HEK293 (cell line): ENCODE results near the gene SLC18A3.

DNA sequence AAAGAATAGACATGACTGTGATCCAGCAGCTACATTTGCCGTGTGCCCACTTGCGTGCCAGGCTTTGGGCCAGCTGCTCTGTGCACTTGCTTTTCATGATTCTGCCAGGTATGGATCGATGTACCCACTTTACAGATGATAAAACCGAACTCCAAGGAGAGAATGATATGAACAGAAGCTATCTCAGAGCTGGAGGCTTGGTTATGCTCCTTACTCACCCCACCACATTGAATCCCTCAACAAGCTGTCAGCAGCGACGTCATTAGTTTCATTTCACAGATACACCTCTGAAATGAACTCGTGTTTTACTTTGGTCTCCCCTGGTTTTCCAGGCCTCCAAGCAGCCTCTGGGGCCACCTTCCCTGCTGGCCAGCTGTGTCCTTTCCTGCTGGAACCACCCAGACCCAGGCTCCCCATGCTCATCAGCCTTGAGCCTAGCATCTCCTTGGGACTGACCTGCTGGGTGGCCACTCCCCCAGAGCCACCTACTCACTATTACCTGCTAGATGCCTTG, 11.9 kb upstream of the WDFY4 start:
- PRO-cap: no peak
- RRBS, 2 experiments: no CpG with 5 or more reads among the region's 7 CpGs

DNA sequence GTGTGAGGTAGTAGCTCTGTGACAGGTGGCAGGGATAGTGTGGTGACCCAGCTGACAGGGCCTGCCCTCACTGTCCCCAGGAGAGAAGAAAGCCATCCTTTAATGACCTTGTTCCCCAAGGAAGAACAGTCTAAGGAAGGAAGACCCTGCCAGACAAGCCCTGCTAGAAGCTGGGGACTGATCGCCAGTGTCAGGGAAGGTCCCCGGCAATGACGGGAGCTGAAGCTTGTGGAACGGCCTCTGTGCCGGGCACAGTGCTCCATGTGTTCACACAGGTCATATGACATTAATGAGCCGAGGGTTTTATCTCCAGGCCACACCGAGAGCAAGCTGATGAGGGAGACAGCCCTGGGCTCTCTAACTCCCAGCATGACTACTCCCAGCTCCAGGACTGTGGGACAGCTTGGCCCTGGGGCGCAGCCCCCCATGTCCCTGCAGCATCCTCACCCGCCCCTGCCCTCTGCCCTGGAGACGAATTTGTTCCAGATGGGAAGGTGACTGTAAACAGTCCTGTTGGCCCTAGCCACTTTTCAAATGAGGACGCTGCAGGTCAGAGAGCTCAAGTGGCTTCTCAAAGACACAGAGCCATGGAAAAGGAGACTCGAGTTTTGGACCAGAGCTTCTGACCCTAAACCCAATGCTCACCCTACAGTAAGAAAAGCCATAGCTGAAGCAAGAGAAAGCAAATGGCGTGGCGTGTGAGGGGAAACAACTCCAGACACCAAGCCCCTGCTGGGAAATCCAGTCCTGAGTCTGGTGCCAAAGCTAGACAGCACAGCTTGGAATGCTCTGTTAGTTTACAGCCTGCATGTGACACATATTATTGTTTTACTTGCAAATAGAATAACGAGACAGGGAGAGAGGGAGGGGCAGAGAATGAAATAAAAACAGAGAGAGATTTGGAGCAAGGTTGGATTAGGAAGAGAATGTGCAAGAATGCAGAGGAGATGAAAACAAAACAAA, 69.3 kb upstream of the LRRC18 start:
- PRO-cap: no peak
- RRBS, 2 experiments: no CpG with 5 or more reads among the region's 15 CpGs

- PRO-cap: no peak
- RRBS, 2 experiments: no CpG with 5 or more reads among the region's 3 CpGs
Measured at GRCh38 chr10:49362421-49362744, 33.5 kb downstream of the DRGX start.

DNA sequence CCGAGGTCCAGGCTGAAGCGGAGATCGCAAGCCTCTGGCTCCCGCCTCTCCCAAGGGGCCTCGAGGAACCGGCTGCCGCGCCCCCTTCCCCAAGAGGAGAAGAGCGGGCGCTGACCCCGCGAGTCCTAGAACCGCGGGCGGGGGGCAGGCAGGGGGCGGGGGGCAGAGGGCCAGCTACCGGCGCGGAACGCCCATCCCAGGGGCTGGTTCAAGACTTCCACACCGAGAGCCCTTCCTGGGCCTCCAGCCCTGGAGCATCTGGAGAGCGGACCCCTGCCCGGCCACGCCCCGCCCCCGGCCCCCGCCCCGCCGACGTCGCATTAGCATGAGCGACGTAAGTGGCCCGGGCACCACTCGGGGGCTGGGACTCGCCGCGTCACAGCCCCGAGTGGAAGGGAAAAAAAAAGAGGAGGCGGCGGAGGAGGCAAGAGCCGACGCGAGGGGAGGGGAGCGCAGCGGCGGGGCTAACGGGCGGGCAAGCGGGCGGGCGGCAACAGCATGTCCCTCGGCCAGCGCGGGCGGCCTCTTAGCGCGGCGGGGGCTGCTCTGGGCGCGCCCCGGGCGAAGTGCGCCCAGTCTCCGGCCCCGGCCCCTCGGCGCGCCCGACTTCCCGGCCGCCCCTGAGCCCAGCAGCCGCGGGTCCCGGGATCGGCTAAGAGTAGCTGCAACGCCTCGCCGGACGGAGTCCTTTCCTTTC, at the start of gene SLC18A3:
SLC18A3 (plus strand) TSS at position 427 of the 697 bp plus-strand sequence.
- PRO-cap: no peak
- RRBS, 2 experiments: 7 to 20% methylated on average over 15 of the region's 80 CpGs

GRCh38 chr10:49941295-49941707, 526 bp downstream of the PARG start:
- PRO-cap: bidirectional peak, plus-strand start at chr10:49941603, minus-strand start at chr10:49941546
- RRBS, 2 experiments: no CpG with 5 or more reads among the region's 28 CpGs

- PRO-cap: no peak
- RRBS, 2 experiments: no CpG with 5 or more reads among the region's 3 CpGs
Measured at GRCh38 chr10:50374245-50375456, 123.3 kb upstream of the ASAH2 start.

- PRO-cap: no peak
- RRBS, 2 experiments: no CpG with 5 or more reads among the region's 5 CpGs
Measured at GRCh38 chr10:50403239-50403845, 152.0 kb upstream of the ASAH2 start.

GRCh38 chr10:50582517-50583236, 41.1 kb downstream of the SGMS1 start:
- PRO-cap: no peak
- RRBS, 2 experiments: no CpG with 5 or more reads among the region's 5 CpGs

DNA sequence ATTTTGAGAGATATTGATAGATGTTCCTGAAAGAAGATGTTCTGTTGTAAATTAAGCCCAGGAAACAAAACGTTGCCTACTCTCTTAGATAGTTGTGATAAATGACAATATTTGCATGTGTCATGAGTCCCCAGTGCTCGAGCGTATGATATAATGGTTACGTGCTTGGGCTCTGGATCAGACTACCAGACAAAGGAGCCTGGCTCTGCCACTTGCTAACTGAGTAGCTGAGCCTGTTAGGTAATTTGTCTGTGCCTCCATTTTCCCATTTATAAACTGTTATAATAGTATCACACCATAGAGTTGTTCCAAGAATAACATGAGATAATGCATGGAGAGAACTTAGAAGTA, 1.8 kb downstream of the A1CF start:
- PRO-cap: no peak
- RRBS, 2 experiments: no CpG with 5 or more reads among the region's 4 CpGs

DNA sequence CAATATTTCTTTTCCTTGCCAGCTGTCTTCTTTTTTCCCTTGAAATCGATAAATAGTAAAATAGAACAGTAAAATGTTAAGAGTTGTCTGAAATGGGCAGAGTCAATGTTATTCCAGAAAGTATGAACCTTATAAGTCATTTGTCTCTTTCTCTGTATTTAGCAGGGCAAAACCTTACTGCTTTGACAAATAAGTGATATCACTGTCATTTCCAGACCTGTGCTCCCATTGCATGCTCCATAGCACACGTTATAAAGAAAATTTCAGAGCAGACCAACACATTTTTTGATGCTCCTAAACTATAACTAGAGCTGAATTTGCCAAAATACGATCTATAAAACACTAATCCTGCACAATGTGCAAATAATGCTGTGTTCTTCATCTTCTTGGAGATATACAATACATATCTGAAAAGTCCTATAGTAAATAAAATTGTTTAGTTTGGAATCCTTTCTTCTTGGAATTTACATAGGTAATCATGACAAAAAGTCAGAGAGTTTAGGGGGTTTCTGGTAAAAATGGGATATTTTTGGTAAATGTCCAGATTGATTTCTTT, 1.1 kb downstream of the A1CF start:
- PRO-cap: no peak
- RRBS, 2 experiments: no CpG with 5 or more reads among the region's 3 CpGs

- PRO-cap: bidirectional peak, plus-strand start at chr10:50991185, minus-strand start at chr10:50991156
- RRBS, 2 experiments: no CpG with 5 or more reads among the region's 34 CpGs
Measured at GRCh38 chr10:50991081-50991511, 83.2 kb upstream of the PRKG1 start.

DNA sequence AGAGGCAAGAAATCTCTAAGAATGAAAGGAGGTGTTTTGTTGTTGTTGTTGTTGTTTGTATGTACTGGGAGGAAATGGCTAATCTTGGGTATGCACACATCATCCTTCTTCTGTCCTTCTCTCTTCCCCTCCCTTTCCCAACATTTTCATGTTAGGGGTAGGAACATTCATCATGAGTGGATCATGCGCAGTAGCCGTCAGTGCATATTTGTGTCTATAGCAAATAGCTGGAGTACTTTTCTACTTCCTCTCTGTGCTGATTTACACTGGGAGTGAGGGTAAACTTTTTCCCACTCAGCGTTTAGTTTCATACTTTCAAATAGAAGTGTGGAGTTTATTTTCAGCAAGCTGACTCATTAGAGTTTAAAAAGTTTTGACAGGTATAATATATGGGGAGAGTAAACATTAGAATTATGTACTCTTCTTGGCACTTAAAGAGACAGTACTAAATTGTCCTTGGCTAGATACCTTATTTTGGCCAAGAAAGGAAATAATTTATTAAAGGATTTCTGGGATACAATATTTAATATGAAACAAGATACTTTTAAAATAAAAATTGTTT, 80.4 kb upstream of the PRKG1 start:
- PRO-cap: unidirectional peak, minus-strand start at position 142 of the sequence
- RRBS, 2 experiments: no CpG with 5 or more reads among the region's 3 CpGs

GRCh38 chr10:51073595-51074281, 549 bp upstream of the PRKG1 start:
- PRO-cap: unidirectional peak, plus-strand start at chr10:51073756; bidirectional peak, plus-strand start at chr10:51073894, minus-strand start at chr10:51073804; bidirectional peak, plus-strand start at chr10:51074010, minus-strand start at chr10:51073950; bidirectional peak, plus-strand start at chr10:51074186, minus-strand start at chr10:51074213
- RRBS, 2 experiments: 3% methylated on average over 14 of the region's 51 CpGs

DNA sequence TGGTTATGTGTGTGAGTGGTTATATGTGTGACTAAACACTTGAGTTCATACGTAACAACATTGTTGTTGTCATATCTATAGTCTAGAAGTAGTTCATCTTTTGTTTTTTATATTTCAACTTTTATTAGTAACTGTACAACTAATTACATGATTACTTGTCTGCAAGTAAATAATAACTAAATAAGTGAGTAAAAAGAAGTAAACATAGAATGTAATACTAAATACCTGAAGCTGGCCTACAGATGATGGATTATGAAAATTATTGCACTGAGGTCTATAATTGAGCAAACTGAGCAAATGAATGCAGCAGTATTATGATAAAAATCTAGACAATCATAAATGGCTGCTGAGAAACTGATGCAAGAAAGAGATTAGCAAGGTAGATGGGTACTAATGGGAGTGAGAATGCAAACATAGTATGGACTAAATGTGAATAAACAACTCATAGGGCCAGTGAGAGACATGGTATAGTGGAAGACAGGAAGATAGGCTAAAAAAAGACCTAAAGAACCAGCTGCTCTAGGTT, 115.8 kb downstream of the PRKG1 start:
- PRO-cap: no peak
- RRBS, 2 experiments: no CpG with 5 or more reads among the region's 1 CpG

DNA sequence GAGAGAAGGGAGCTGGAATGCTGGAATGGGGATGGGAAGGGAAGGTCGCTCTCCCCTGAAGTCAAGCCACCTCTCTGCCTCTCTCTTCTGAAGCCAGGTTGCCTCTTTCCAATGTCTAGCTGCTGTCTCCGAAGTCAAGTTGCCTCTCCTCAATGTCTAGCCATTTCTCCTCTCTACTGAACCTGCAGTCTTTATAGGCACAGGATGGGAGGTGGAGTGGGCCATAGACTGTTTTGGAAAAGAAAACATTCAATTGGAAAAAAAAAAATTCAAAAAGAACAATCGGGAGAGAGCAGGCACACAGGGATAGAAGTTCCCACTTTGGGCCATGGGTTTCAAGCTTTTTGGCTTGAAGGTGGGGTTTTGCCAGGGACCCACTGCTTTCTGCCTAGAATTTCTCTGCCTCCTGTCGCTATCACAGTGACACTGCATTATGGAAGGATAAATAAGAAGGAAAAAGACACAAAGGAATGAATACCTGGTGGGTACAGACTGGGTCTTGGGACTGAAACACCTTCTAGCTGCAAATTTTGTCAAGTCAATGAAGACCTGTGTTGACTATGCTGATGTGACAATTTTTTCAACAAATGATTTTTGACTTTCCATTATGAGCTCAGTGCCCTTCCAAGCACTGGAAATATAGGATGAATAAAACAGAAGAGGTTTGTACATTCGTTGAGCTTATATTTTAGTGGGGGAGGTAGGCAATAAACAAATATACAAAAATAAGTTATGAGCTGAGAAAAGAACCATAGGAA, 183.0 kb downstream of the CSTF2T start:
- PRO-cap: no peak
- RRBS, 2 experiments: no CpG with 5 or more reads among the region's 5 CpGs

GRCh38 chr10:51649297-51649691, 50.1 kb downstream of the CSTF2T start:
- PRO-cap: no peak
- RRBS, 2 experiments: no CpG with 5 or more reads among the region's 5 CpGs

- PRO-cap: bidirectional peak, plus-strand start at chr10:51700259, minus-strand start at chr10:51700225
- RRBS, 2 experiments: no CpG with 5 or more reads among the region's 8 CpGs
Measured at GRCh38 chr10:51700164-51700416, 695 bp upstream of the CSTF2T start.

GRCh38 chr10:52767982-52768737, 4.4 kb downstream of the MBL2 start:
- PRO-cap: no peak
- RRBS, 2 experiments: no CpG with 5 or more reads among the region's 4 CpGs

- PRO-cap: no peak
- RRBS, 2 experiments: no CpG with 5 or more reads among the region's 7 CpGs
Measured at GRCh38 chr10:52771367-52771912, 1.1 kb downstream of the MBL2 start.

- PRO-cap: no peak
- RRBS, 2 experiments: no CpG with 5 or more reads among the region's 9 CpGs
Measured at GRCh38 chr10:52775217-52775628, 2.6 kb upstream of the MBL2 start.